Epidermal melanocyte (primary cell): ENCODE measurements around the genes REXO4 and MYMK.

DNA sequence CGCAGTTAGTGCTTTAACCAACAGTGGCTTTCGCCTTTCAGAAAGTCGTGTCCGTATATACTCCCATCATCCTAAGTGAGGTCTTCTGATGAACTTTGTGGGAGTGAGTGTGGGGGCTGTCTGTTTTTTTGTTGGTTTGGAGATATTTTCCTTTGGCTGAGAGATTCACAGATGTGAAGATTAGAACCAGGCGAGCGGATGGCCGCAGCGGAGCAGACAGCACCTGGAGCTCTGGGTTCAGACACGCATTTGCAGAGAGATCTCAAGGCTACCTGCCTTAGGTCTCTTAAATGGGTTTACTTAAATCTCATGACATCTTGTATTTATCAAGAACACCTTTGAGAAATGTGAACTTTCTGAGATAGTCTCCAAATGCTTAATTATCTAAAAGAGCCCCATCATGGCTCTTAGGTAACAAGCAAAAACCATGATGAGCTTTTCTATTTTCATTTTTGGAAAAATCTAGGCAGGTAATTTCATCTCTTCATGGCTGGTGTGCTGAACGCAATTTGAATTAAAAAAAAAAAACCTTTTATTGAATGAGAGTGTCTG, 57.4 kb downstream of the AK8 start:
- RRBS = no CpG with 5 or more reads among the region's 10 CpGs

DNA sequence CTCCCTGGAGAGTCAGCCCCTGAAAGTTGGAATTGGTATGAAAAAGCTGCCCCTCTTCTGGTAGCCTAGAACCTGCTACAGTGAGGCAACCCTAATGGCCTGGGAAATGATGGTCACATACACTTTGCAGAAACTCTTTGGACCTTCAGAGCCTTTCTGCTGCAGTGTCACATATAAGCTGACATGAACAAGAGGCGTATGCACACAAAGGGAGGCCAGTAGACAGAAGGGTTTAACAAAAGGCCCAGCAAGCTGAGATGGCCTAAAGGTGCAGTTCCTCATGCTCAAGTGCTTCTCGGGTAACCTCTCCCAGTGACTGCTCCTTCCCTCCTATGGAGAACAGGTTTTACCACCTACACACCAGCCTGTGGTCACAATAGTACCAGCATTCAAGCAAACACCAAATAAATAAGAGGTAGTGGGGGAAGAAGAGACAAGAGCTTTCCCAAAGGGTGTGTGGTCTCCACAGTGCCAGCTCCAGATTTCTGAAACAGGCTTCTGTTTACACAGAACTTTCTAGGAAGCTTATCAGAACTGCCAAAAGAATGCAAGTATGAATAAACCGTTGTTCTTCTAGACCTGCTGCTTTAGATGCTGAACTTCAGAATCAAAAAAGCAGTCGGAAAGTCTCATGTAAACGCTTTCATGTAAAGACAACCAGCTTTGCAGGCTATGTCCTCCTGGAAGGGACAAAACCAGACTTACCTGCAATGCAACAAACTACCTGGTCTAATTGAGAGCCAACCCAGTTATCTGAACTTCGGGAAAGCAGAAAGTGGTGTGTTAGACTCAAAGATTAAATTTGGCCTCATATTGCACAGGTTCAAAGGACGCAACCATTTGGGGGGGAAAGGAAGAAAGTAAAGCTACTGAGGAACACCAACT, 16.6 kb downstream of the SPACA9 start:
- RRBS = no CpG with 5 or more reads among the region's 7 CpGs

- RRBS = no CpG with 5 or more reads among the region's 20 CpGs
These were observed 5.6 kb downstream of the GFI1B start for GRCh38 chr9:132983816-132984721.

DNA sequence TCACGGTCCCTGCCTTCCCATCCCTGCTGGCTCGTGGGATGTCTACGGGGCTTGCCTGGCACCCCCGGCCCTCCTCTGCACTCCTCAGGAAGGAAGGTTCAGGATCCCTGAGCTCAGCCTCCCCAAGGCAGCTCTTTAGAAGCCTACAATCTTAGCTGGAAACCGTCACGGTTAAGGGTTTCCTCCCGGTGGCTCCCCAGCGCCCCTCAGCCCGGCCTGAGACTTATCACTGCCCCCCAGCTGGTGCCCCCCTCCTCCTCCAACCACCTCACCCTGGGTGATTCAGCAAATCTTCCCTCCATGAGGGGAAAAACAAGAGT, 25.5 kb downstream of the GFI1B start:
- RRBS = no CpG with 5 or more reads among the region's 9 CpGs

DNA sequence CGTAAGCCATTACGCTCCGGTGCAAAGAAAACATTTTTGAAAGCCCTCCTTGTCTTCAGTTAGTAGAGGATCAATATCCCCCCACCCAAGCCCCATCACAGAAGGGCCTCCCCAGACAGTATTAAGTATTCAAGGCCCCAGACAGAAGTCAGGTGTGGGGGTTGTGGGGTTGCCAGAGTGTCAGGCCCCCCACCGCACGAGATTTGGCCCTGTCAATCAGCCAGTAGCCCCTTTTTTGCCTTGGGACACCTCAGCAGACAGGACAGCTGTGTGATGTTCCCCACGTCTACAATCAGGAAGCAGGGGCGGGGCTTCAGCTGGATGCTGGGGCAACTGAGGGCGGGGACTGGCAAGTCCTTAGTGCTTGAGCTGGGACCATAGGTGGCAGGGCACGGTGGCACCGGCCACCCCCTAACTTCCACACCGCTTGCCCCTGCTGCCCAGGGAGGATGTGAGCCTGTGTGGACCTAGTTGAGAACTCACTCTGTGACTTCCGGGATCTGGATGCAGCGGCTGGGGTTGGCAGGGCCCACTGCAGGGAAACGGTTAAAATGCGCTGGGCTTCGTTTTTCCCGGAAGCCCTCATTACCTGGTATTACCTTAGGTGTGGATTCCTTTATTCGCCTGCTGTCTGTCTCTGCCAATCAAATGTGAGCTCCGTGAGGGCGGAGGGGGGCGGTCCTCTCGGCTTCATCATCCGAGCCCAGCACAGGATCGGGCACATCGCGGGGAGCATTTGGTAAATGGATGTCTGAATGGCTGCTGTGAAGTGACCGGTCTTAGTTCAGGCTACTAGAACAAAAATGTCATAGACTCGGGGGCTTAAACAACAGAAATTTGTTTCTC, 7.6 kb upstream of the GTF3C5 start:
- RRBS = 57% methylated on average over 6 of the region's 28 CpGs

DNA sequence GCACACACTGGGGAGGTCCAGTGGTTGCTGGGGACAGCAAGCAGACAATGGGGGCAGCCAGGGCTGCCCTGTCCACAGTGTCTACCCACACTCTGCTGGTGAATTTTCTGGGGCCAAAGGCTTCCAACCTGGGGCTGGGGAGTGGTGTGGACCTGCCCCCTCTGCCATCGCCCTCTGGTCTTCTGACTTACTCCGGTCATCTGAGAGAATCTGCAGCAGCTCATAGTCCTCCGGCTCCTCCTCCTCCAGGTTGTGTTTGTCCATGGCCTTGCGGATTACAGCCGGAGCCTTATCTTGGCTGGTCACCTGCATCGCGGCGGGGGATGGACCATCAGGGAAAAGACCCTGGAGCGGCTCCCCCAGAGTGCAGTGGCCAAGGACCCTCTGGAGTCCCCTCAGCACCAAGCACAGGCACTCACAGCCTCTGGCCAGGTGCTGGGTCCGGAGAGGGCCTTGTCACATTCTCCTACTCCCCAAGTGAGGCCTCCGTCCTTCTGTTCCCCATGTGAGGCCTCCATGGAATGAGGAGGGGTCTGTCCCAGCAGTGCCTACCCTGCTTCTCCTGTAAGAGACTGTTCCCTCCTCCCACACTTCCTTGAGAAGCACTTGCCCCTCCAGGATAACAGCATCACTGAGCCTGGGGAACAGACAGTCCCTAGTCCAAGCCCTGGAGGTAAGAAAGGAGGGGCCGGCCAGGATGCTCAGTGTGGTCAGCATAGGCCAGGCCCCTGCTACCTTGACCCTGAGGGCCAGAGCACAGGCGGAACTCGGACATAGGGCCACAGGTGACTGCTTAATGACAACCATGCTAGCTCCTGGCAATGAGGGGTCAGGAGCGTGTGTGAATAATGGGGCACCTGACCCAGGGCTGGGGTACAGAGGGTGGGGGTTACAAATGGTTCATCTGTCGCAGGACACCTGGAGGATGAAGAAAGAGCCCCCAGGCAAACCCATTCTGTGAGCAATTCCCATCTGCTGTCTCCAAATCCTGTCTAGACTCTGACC, 20.7 kb downstream of the RALGDS start:
- RRBS = no CpG with 5 or more reads among the region's 16 CpGs

DNA sequence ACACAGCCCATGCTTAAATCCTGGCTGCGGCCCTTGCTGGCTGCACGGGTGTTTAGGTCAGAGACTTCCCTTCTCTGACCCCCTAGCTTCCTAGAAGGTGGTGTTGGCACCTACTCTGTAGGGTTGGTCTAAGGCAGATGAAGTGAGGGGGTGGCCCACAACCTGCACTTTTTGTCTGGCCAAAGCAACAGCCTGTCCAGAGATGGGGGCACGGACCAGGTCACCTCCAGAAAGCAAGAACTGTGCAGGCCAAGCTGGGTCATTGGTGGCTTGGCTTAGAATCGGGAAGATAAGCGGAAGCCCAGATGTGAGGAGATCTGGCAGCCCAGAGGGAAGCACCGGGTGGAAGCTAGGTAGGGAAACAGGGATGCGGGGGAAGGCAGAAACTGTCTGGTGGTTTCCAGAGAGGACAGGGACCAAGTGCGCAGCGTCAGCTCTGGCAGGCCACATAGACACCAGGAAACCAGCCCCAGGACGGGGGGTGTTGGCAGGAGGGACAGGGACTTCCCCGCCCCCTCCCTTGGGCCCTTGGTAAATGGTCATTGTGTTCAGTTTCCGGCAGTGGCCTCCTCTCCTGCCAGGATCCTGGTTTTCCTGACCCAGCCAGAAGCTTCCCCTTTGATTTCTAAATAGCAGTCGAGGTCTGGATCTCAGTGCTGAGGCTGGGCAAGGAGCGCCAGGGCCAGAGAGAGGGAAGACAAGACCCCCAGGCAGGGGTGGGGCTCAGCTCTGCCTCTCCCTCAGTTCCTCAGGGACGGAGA, 2.1 kb downstream of the RALGDS start:
- RRBS = no CpG with 5 or more reads among the region's 15 CpGs

- RRBS = no CpG with 5 or more reads among the region's 9 CpGs
These were observed 16.3 kb upstream of the RALGDS start for GRCh38 chr9:133137377-133137772.

GRCh38 chr9:133142638-133143197, 21.0 kb downstream of the GBGT1 start:
- RRBS = no CpG with 5 or more reads among the region's 9 CpGs

DNA sequence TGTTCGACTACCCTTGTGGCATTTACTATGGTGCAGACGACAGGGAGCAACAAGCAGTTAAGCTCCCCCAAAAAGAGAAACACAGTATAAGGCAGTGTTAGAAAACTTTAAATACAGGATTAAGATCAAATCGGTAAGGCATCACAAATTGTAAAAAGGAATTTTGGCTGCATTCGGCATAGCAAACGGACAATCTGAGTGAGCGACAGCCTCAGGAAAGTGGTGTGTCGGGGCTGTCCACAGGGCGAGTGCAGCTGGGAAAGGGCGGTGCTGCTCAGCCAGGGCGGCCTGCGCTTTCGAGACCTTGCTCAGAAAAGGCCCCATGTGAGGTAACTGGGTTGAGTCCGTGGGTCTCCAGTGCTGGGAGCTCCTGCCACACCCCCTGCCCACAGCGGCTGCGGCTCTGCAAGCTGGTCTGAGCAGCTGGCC, 5.9 kb downstream of the SURF2 start:
- RRBS = no CpG with 5 or more reads among the region's 15 CpGs

DNA sequence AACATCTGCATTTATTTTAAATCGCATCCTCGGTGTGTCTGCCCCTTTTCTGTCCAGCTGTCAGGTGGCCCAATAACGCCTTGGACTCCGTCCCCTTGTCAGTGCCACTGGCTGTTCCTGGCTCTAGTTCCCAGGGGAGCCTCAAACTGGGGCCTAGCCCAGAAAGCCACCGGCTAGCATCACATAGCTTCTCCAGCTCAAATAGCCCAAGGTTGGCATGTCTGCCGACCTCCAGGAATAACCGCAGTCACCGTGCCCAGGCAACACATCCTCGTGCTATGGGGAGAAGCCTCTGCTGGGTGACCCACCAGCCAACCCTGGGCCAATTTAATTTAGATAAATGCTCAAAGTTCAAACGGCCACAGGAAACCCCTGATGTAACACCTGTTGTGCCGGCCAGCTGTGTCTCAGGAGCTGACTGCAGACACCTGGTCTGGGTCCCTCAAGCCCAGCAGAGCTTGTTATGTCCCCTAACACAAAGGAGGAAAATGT, 11.7 kb downstream of the REXO4 start:
- RRBS = no CpG with 5 or more reads among the region's 11 CpGs

DNA sequence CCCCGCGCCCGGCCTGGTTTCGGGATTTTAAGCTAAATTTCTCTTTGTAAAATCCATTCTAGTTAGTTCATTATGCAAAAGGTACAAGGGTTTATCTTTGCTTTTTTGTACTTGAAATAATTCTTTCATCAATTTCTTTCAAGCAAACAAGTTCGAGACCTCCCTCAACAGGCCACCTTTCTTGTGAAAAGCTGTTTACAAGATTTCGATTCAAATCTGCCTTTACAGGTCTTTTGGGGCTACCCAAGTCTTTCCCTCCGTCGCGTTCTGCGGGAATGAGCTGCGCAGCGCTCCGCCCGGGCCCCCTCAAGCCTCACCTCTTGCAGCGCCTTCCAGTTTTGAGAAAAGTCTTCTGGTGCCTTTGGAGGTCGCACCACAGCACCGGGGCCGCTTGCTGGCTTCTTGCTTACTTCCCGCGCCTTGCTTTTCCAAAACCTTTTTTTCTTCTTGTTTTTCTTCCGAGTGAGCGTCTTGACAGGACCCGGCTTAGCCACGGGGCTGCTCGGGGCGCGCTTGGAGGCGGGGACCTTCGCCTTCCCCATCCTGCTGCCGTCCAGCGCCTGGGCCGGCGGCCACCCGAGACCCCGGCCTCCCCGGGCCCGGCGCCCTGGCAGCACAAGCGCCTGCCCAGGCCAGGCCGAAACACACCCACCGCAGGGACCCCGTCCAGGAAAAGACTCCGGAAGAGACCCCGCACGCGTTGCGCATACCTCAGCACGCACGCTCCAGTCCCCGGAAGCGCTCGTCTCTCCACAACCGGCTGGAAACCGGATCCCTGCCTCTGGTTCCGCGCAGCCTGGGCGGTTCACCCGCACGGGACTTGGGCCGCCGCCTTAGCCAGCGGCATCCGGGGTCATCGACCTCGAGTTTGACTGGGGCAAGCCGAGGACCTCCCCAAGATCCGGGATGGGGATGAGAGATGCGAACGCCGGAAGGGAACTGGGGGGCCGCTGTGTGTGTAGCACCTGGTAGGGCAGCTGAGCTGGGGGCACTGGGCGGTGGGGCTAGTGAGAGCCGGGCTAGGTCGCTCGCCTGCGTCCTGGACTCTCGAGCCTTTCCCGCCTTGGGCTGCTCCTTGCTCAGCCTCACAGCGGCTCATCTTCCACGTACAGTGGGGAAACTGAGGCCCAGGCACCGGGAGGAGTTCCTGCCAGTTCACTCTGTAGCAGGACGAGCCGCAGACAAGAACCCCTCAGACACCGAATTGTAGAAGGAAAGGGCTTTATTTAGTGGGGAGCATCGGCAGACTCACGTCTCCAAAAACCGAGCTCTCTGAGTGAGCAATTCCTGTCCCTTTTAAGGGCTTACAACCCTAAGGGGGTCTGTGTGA, at the start of gene REXO4:
Gene REXO4 (minus strand): TSS at position 708 of the 1,330 bp plus-strand sequence.
- RRBS = 3% methylated on average over 37 of the region's 87 CpGs

DNA sequence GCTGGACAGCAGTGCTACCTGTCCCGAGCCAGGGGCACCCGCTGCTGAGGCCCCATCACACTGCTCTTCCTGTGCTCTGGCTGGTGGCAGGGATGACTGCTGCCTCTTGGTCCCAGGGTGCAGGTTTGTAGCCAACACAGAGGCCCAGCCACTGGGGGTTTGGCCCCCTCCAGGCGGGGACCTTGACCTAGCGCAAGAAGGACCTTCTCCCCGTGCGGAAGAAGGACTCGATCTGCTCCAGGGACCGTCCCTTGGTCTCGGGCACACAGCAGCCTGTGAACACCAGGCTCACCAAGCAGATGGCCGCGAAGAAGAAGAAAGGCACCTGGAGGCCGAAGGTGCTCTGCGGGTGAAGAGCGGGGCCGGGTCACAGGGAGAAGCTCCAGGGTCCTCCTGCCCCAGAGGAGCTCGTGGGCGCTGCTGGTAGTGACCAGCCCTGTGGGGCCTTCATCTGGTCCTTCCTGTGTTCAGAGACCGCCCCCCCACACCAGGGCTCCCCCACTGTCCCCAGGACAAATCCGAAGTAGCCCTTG, 7.0 kb downstream of the SLC2A6 start:
- RRBS = no CpG with 5 or more reads among the region's 19 CpGs

GRCh38 chr9:133514425-133514891, 10.3 kb downstream of the MYMK start:
- RRBS = 33% methylated on average over 3 of the region's 10 CpGs

DNA sequence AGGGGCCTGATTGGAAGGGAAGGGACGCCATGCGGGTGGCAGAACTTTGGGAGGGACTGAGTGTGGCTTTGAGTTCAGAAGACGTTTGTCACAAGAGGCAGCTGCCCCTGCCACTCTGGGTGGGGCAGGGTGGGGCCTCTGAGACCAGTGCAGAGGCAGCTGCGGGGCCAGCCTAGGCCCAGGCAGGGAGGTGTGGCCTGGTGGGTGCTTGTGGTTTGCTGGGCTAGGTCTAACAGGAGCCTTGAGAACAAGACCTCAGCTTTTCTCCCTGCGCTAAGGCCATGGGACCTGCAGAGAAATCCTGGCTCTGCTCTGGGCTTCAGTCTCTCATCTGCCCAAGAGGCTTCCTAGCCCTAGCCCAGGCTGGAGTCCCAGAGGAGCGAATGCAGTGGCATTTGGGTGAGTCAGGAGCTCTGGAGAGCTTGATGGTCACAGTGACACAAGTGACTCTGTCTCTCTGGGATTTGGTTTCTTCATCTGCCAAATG, 2.3 kb downstream of the MYMK start:
- RRBS = no CpG with 5 or more reads among the region's 6 CpGs

DNA sequence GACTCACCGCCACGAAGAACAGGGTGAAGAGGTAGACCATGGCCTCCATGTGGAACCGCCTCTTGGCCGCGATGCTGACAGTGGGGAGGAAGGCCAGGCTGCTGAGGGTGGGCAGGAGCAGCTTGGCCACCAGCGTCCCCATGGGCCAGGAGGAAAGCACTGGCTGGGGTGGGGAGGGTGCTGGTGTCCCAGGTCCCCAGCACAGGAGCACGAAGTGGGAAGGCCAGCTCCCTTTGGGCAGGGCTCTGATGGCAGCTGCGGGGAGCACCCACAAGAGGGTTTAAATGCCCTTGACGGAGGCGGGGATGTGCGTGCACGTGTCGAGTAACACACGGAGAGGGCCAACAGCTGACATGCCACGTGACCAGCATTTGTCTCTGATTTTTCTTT, at the start of gene MYMK:
Gene MYMK (minus strand): TSS at position 257 of the 390 bp plus-strand sequence.
- RRBS = no CpG with 5 or more reads among the region's 15 CpGs

DNA sequence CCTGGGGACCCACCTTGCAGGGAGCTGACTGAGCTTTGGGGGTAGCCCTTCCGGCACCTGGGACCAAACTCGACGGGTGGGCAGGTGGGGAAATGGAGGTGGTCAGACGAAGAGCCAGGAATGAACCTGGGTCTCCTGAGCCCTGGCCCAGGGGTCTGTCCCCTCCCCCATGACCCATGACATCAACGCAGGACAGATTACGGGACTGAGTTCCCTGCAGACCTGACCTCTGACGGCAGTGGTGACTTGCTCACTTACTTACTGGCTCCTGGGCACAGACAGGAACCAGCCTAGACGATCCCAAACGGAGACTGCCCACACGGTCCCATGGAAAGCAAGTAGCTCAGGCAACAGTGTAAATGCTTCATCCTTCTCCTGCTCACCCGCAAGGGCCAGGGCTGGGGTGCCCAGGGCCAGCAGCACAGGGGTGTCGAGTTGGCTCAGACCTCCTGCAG, 5.4 kb downstream of the ADAMTSL2 start:
- RRBS = 85% methylated on average over 1 of the region's 12 CpGs

GRCh38 chr9:133563317-133563985, 28.9 kb downstream of the ADAMTSL2 start:
- RRBS = no CpG with 5 or more reads among the region's 12 CpGs

DNA sequence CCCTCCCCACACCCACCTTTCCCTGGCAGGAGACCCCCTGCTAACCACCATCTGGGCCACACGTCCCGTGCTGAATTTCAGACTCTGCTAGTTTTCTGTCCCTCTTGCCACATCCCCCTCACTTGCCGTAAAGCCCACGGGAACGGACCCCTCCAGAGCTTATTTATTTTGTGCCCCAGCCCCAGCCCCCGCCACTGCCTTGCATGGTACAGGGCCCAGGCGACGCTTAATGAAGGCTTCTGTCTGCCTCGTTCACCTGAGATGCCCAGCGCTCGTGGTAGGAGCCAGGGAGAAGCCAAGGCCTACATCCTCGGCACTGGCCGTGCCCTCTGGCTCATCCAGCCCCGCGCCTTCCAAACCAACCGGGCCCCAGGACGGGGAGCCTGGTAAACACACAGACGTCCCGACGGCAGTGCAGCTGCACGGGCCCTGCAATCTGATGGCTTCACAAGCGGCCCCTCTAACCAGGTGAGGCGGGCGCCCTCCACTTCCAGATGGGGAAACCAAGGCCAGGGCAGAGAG, 23.8 kb downstream of the FAM163B start:
- RRBS = no CpG with 5 or more reads among the region's 24 CpGs

GRCh38 chr9:133679444-133680011, 43.4 kb downstream of the DBH start:
- RRBS = no CpG with 5 or more reads among the region's 32 CpGs